Epithelial cell of esophagus (primary cell): ENCODE results near the gene FOXP4.

DNA sequence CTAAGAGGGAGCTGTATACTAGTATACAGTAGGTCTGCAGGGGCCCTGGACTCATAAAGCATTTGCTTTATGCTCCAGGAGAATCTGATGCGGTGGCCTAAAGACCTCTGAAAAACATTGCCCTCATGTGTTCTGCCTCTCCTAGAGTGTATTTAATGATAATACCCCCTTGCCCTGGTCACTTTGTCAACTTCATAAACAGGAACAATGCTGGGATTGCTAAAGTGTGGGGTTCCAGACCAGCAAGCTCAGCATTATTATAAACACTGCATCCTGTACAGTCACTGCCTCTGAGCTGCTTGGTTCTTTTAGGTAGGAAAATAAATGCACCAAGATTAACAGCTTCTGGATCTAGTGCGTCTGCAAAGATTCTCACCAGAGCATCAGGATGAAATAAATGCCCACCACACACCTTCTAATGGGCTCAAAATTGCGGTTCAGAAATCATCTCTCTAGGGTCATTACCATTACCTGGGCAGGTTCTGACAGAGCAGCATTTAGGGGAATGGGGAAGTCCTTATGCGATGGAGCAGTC is 12.2 kb downstream of the TREM1 start:
- RRBS: no CpG with 5 or more reads among the region's 4 CpGs

- RRBS: no CpG with 5 or more reads among the region's 2 CpGs
Measured at GRCh38 chr6:41284500-41285210, 1.8 kb downstream of the TREM1 start.

GRCh38 chr6:41318435-41319235 is 16.8 kb upstream of the NCR2 start:
- RRBS: no CpG with 5 or more reads among the region's 27 CpGs

- RRBS: 30% methylated on average over 6 of the region's 32 CpGs
Measured at GRCh38 chr6:41374985-41375682, 39.7 kb downstream of the NCR2 start.

DNA sequence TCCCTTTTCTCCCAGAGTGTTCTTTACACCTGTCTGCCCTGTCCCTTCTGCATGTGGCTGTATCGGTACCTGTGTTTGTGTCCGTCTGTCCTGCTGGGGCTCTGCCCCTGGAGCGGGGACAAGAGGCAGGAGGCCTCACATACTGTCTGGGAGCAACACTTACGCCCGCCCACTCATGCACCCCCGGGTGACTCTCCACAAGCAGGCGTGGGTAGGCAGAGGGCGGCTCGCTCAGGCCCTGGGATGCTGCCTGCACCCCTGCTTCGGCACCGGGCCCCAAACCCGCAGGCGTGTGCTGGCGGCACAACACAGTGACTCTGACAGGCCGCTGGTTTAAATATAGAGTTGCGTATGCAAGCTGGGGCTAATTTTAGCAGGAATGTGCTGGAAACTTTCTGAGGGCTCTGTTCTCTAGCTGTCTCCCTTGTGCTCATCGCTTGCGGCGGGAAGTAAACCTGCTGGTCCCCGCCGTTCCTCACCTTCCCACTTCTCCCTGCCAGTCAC is 94.7 kb upstream of the FOXP4 start:
- RRBS: 14% methylated on average over 4 of the region's 21 CpGs

DNA sequence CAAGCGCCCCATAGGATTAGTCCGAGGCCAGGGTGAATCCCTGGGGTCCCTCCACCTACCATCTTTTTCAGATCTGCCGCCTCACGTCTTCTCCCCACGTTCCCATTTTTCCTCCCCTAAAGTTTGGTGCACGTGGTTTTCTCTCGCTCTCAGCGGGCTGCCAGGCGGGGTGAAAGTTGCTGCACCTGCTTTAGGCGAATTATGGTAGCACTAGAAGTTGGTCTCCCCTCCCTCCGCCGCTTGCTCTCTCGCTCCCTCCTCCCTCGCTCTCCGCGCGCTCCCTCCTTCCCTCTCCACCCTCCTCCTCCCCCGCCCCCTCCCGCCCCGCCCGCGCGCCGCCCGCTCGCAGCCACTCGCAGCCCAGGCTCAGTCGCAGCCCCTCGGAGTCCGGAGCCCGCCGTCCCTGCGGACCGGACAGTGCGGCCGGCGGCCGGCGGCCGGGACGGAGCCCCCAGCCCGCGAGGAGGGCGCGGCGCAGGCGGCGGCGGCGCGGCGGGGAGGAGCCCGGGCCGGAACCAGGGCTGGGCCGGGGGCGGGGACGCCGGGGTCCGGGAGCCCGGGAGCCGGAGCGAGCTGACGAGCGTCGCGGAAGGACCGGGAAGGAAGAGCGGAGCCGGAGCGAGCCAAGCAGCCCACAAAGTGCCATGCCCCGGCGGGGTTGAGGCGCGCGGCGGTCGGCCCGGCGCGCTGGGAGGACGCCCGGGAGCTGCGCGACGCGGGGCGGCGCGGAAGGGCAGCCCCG is at the start of gene FOXP4:
Gene FOXP4, plus strand, starts transcription at position 352 of the 742 bp plus-strand sequence.
- RRBS: 1% methylated on average over 23 of the region's 90 CpGs

DNA sequence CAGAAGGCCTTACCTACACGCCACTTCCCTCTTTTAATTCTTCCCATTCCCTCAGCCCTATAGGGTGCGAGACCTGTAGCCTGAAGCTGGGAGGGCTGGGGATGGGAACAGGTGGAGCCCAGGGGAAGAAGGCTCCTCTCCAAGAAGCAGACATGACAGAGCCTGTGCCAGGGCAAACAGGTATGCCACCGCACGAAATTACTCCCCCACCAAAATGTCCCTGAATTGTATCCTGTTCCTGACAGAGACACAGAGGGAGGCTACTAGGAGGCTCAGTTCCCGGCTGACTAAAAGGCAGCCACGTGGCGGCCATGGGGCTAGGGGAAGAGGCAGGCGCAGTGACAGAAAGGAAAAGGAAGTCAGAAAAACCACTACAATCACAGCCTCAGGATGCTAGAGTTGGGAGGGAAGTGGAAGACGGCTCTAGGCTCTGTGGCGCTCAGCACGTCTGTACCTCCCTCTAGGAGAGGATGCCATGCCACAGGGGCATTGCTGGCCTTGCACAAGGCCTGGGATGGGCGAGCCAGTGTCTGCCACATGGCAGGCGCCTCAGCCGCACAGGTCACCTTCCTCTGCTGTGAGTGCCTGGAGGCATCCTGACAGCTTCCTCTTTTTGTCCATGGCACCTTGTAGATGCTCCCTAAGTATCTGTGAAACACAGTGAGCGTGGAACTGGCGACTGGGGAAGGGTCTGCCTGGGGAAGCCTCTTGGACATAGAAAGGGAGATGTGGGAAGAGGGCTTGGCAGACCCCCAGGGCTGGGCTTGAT is 27.7 kb downstream of the TFEB start:
- RRBS: no CpG with 5 or more reads among the region's 16 CpGs

GRCh38 chr6:41713504-41714186 is 21.8 kb downstream of the TFEB start:
- RRBS: no CpG with 5 or more reads among the region's 13 CpGs

DNA sequence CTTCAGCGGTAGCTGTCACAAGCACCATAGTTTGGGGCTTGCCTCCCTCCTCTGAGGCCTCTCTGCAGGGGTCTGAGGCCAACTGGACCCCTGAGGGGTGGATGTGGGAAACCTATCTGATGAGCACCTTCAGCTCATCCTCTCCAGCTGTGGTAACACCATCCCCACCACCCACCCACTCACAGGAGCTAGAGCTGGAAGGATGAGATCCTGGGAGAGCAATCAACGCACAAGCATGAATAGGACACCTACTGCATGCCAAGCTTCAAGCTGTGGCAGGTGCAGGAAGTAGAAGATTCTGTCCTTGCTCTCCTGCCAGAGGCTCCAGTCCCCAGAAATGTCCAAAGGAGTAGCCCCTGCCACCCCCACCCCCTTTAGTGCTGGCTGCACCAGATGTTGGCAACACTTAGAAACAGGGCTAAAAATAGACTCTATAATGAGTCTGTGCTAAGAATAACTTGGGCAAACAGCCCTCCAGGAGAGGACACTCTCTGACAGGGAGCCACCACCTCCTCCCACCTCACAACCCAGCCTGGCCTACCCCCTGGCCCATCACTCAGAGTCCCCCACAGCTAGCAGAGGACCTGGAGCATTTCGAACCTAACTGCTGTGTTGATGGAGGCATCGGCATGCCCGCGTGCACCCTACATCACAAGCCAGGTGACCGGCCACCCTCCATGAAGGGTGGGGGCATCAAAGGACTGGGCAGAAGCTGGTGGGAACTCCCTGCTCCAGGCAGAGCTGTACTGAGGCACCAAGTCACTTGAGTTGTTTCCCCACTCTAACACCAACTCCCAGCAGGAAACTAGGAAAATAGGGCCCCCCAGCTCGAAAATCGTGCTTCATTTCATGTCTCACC is 18.9 kb downstream of the TFEB start:
- RRBS: no CpG with 5 or more reads among the region's 9 CpGs

GRCh38 chr6:41920983-41921059 is 118 bp downstream of the MED20 start:
- RRBS: no CpG with 5 or more reads among the region's 2 CpGs

DNA sequence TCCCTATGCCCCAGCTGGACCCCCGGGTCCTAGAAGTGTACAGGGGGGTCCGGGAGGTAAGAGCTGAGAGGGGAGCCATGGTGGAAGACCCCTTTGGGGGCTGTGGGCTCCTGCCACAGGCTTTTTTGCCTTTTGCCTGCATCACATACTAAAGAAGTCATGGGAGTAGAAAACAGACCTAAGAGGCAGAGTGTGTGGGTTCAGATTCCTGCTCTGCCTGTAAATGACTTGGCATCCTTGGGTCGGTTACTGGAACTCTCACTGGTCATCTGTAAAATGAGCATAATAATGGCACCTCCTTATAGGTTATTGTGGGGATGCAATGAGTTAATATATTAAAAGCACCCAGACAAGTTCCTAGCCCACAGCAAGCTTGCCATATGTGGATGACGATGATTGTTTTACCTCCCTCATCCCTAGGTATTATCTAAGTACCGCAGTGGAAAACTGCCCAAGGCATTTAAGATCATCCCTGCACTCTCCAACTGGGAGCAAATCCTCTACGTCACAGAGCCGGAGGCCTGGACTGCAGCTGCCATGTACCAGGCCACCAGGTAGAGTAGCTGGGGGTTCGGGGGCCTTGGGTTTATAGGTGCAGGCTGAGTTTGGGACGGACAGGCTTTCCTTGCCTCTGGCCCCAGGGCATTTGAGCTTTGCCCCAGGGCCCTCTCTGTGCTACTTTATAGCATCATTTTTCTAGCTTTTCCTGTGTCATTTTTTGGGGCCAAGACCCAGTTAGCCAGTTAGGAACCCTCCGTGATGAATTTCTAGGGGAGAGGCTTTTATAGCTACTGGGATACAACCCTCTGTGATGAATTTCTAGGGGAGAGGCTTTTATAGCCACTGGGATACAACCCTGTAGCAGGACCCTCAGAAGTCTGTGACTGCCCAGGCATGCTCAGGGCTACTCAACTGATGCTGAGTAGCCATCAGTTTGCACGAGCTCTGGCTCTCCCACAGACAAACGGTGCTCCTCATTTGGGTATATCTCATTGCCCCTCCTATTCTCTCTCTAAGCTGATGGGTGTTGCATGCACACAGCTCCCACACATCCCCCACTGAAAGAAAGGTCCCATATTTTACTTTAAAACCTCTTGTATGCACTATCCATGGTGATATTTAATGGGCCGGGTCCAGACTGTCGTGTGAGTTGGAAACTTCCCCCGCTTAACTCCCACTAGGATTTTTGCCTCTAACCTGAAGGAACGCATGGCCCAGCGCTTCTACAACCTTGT is 9.3 kb downstream of the BYSL start:
- RRBS: no CpG with 5 or more reads among the region's 17 CpGs

- RRBS: 2% methylated on average over 16 of the region's 59 CpGs
Measured at GRCh38 chr6:41940171-41941203, 1.1 kb downstream of the CCND3 start.

DNA sequence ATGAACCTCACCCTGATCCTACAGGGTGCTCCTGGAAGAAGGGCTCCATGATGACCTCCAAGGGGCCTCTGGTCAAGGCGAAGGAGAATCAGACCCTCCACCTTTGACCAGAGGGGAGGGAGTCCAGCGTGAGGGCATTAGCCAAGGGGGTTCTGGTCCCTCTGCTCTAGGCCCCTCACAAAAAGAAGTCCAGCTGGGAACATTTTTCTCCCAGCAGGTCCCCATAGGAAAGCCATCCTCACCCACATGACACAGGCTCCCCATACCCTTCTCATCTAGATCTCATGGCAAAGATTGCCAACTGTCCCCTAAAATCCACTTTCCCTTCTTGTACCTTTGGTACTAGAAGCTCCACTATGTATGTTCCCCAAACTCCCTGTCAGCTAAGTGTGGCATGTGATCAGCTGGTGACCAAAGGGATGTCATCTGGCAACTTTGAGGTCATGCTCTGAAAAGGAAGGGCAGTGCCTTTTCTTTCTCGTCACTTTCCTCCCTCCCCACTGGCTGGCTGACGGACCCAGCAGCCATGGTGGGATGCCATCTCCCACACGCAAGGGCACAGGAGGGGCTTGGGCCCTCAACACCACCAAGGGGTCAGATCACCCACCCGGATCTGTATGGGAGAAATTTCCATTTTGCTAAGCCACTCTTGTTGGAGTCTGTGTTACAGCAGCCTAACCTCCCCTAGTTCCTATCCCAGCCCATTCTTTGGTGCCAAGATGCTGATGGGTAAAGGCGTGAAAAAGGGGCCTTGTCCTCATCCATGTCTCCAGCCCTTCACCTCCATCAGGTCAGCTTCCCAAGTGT is 23.8 kb upstream of the TAF8 start:
- RRBS: no CpG with 5 or more reads among the region's 7 CpGs

GRCh38 chr6:42044166-42044557 is 6.2 kb upstream of the TAF8 start:
- RRBS: 5% methylated on average over 5 of the region's 12 CpGs

DNA sequence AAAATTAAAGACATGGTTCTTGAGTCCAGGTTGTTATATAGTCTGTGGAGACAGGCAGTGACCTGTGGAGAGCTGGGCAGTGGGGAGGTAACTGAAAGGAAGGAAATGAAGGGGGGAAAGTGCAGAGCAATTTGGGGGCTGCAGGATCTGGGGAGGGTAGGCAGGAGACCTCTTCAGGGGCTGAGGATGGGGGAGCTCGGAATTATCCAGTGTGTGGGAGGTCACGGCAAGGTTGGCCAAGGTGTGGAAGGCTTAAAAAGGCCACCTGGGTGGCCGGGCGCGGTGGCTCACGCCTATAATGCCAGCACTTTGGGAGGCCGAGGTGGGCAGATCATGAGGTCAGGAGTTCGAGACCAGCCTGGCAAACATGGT is 3.1 kb upstream of the C6orf132 start:
- RRBS: no CpG with 5 or more reads among the region's 8 CpGs

DNA sequence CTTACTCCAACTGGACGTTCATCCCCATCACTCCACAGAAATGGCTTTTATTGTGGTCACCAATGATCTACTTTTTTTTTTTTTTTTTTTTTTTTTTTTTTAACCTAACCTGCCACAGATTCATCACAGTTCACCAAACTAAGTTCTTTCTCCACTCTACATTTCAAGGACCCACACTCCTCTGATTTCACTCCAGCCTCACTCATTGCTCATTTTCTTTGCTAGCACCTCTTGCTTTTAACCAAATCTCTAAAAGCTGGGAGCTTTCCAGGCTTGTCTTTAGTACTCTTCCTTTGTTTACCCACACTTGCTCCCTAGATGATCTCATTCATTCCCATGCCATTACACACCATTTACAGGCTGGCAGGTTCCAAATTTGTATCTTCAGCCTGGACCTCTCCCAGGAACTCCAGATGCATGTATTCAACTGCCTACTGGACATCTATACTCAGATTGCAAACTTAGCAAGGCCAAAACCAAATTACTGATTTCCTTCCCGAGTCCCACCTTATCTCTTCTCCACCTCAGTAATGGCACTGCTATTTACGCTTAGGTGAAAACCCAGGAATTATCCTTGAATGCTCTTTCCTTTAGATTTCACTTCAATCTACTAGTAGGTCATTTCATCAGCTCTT is 5.3 kb upstream of the GUCA1B start:
- RRBS: no CpG with 5 or more reads among the region's 3 CpGs

- RRBS: no CpG with 5 or more reads among the region's 2 CpGs
Measured at GRCh38 chr6:42249317-42249605, 31.6 kb upstream of the MRPS10 start.

- RRBS: no CpG with 5 or more reads among the region's 2 CpGs
Measured at GRCh38 chr6:42405012-42405368, 46.7 kb downstream of the TRERF1 start.

- RRBS: no CpG with 5 or more reads among the region's 11 CpGs
Measured at GRCh38 chr6:42407195-42407760, 44.4 kb downstream of the TRERF1 start.

DNA sequence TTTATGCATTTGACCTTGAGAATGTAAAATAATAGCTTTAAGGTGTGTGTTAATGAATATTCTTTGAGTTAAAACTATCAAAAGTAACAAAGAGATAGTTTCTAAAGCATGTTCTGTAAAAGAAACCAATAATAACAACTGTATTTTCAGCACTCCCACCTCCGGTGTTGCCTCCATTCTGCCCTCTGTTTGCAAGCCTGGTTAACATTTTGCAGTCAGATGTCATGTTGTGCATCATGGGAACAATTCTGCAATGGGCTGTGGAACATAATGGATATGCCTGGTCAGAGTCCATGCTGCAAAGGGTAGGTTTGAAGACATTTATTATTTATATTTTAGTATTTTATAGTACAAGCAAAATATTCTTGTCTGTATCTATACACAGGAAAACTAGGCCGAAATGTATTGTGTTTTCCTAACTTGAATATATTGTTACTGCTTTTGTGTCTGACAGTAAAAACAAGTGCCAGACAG is 70.0 kb downstream of the PRPH2 start:
- RRBS: no CpG with 5 or more reads among the region's 2 CpGs